ENCODE measurements around a stretch of chr4.

- RRBS: no CpG with 5 or more reads among the region's 5 CpGs
These were observed 90.8 kb upstream of the SORBS2 start for GRCh38 chr4:185902647-185903258.

DNA sequence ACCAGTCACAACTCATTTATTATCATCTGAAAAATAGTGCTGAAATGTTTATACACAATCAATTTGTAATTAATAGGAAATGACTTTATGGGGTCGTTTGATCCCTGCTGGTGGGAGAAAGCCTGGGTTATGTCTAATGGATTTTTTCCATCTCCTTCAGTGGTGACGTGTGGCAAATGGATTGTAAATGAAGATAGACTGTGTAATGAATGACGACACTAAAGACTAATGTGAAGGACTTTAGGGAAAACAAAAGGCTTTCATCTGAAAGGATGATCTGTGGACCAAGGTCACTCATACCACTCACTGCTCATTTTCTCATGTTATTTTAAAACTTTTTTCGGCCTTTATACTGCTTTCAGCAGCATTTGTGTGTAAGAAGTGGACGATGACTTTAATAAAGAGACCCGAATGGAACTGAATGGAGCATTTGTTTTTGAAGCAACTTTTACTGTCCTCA, 102.9 kb upstream of the SORBS2 start:
- RRBS: no CpG with 5 or more reads among the region's 6 CpGs

DNA sequence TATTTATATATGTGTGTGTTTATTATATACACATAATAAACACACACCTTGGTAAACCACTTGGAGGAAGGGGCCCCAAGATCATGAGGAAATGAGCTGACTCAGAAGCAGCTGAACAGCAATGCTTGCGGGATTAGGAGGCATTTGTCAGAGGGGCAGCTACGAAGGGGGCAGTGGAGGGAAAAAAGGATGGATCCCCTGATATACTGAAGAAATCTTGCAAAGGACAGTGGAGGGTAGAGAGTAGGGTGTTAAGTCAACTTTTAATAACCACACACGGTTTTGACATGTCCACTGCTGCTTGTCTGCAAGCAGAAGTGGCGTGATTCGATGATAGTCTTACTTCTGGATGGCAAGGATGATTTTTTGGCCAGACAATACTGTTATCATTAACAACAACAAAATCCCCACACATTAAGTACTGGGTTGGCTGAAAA, 120.1 kb upstream of the SORBS2 start:
- RRBS: no CpG with 5 or more reads among the region's 5 CpGs

GRCh38 chr4:186029709-186030499, 39.1 kb upstream of the TLR3 start:
- RRBS: no CpG with 5 or more reads among the region's 12 CpGs

- RRBS: no CpG with 5 or more reads among the region's 12 CpGs
These were observed 10.3 kb downstream of the TLR3 start for GRCh38 chr4:186079206-186079774.

GRCh38 chr4:186081099-186082056, 12.4 kb downstream of the TLR3 start:
- RRBS: 100% methylated on average over 1 of the region's 26 CpGs

- RRBS: 88% methylated on average over 4 of the region's 19 CpGs
These were observed 47.4 kb upstream of the CYP4V2 start for GRCh38 chr4:186144008-186144391.

DNA sequence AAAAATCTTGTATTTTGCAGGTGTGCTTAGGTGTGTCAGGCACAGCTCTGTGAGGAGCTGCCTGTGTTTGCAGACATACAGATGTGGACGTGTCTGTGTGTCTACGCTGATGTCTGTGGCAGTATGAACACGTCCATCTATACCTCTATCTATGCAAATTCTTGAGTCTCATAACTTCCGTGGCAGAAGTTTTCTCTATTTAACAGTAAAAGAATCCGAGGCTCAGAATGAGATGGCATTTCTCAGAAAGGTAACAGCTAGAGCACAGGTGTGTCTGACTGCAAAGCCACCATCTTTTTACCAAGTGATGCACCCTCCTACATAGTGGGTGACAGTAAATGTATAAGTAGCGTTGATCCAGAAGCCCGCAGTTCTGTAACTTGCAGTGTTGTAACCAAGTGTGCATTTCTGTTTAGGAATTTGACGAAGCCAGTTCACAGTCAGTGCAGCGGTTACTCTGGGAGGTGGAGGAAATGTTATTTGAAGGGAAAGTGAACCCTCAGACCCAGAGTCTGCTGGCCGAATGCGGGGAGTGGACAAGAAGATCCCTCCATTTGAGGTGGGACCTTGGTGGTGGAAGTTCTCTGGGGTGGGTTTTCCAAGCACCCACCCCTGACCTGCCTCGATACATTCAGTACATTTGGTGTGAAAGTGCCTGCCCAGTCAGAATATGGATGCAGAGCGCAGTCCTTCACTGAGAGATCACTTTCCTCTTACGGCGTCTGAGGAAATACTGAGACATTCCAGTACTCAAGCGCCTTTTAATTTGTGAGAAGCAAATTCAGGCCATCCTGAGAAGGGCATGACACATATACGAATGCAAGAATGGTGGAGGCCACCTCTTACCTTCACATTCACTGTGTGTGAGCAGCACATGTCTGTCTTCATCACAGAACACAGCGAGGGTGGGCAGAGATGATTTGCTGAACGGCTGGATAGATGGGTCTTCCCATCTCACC, 39.6 kb upstream of the CYP4V2 start:
- RRBS: no CpG with 5 or more reads among the region's 19 CpGs

GRCh38 chr4:186190886-186191127, 560 bp upstream of the CYP4V2 start:
- RRBS: 1% methylated on average over 17 of the region's 20 CpGs

DNA sequence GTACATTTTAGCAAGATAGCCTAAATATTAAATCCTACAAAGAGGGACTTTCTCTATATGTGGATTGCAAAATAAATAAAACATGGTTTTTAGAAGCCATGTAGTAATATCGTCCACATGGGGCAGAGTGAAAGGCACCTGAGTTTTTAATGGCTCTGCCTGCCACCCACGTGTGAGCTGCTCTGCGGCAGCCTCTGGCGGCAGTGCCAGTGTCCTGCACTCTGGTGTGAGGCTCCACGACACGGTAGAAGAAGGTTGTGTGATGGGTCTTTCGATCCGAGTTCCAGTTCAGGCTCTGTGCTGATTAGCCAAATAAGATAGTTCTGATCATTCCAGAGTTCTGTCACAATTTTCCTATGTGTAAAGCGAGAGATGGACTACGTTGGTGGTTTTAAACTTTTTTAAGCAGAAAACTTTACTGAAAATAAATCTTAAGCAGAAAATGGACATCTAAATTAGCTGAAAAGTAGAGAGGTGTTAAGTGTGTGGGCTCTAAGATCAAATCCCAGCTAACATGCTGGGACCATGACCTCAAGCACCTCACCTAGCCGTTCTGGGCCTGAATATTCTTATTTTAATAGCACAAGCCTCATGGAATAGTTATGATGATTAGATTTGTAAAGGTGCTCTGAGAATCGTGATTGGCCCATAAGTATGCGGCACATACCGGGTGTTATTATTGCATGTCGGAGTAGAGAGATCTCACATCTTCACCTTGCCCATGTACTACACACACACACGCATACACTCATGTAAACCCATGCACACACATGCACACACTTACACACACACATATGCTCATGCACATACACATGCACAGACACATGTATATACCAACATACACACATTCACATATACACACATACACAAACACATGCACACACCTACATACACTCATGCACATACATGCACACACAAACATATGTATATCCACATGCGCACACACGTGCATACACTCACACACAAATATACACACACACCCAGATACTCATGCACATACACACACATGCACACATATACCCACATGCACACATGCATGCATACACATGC, 10.8 kb downstream of the CYP4V2 start:
- RRBS: no CpG with 5 or more reads among the region's 18 CpGs

DNA sequence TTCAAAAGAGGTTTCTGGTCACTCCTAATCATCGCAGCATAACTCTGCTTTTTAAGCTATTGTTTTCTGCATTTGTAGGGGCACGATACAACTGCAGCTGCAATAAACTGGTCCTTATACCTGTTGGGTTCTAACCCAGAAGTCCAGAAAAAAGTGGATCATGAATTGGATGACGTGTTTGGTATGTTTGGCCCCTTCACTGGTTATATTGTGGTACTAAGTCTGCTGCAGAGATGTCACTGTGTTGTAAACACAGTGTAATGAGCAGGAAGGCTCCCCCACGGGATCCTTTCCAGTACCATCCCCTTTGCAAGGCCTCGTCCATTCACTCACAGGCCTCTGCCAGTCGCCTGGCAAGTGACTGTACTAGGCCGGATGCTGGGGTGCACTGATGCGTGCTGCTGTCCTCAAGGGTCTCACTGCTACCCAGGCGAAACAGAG, 13.8 kb downstream of the CYP4V2 start:
- RRBS: no CpG with 5 or more reads among the region's 9 CpGs

GRCh38 chr4:186265142-186265623, 806 bp upstream of the F11 start:
- RRBS: no CpG with 5 or more reads among the region's 14 CpGs

- RRBS: no CpG with 5 or more reads among the region's 5 CpGs
These were observed 354 bp downstream of the F11 start for GRCh38 chr4:186266368-186266717.

GRCh38 chr4:186651514-186652098, 72.0 kb downstream of the FAT1 start:
- RRBS: 3% methylated on average over 6 of the region's 24 CpGs

GRCh38 chr4:186709276-186710114, 14.2 kb downstream of the FAT1 start:
- RRBS: no CpG with 5 or more reads among the region's 20 CpGs

- RRBS: no CpG with 5 or more reads among the region's 4 CpGs
These were observed 178.1 kb upstream of the FAT1 start for GRCh38 chr4:186901728-186902160.

DNA sequence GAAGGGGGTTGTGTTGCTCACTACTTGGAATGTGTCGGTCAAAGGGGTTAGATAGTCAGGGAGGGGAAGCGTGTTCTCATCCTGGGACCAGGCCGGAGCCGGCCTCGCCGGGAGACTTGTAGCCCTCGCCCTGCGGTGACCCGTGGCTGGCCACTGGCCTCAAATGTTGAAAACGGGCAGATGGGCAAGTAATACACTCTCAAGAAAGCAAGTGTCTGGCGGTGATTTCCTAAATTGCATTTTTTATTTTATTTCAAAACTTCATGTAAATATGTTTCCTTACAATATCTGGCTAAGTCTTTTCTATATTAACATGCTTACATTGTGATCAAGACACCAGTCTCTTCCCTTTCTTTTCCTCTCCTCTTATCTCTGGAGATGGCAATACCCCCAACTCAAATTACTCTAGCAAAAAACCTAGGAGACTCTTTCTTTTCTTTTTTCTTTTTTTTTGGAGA, 336 bp downstream of the ZFP42 start:
- RRBS: no CpG with 5 or more reads among the region's 11 CpGs

DNA sequence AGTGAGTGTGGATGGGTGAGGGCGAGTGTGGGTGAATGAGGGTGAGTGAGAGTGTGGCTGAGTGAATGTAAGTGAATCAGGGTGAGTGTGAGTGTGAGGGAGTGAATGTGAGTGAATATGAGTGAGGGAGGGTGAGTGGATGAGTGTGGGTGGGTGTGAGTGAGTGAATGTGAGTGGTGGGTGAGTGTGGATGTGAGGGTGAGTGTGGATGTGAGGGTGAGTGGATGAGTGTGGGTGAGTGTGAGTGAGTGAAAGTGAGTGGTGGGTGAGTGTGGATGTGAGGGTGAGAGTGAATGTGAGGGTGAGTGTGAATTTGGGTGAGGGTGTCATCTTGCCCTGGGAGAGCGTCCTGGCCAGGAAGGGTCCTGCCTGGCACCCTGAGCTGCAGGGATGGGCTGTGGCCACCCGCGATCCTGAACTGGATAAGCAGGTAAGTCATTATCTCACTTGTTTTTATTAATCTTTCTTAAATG, 67.6 kb downstream of the TRIML1 start:
- RRBS: no CpG with 5 or more reads among the region's 4 CpGs

- RRBS: no CpG with 5 or more reads among the region's 25 CpGs
These were observed 599.0 kb downstream of the TRIML1 start for GRCh38 chr4:188738079-188738822.

DNA sequence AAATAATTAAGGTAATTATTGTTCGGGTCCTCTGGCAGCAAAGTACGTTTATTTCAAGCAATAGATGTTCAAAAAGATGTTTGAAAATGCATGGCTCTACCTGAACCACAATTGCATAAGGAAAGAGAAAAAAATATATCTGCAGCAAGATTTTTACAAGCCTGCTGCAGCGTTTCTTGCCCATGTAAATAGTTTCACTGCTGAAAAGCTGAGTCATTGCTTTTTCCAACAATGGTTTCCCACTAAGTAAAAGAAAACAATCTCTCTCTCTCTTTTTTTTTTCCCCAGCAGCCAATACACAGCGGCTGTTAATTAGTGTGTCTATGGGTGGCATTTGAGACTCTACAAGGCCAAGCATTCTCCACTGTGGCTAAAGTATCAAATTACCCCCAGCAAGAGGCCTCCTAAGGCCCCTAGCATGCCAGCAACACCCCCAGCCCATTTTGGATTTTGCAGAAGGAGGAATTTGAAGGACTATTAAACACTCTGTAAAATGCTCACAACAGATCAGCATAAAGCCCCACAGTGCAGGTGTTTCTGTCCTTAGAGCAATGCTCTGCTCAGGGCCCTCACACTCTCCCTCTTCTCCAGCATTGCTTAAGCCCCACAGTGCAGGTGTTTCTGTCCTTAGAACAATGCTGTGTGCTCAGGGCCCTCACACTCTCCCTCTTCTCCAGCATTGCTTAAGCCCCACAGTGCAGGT, 837.4 kb downstream of the TRIML1 start:
- RRBS: no CpG with 5 or more reads among the region's 4 CpGs

Data from Ishikawa (cell line).